ENCODE data around the genes SYF2, MTFR1L and SLC30A2.

- RRBS = no CpG with 5 or more reads among the region's 4 CpGs
Measured at GRCh38 chr1:24674718-24675214, 31.7 kb downstream of the SRRM1 start.

DNA sequence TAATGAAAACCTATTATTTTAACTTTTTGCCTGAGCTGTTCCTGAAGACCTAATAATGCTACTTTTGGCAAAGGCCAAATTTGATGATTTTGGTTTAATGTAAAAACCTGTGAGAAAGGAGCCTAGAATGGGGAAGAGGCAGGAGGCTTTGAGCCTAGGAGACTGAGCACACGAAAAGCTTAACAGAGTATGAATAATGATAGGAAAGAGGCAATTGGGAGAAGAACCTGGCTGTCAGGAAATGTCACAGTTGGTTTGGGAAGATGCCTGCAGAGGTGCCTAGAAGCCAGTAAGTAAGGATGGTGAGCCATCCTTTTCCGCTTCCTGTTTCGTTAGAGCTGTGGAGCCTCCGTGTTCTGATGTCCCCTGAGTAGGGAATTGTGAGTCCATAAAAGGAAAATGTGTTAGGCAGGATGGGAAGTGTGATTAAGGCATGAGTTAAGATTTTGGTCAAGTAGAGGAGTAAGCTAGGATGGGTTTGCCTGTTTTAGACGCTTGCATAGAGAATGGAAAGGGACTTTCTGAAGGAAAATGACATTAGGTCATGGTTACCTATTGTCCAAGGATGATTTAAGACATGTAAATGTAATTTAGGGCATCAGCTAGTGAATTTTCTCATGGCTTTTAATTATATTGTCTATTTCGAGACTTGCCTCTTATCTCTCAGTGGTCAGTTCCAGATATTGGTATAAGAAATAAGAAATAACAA lies 9.0 kb downstream of the CLIC4 start:
- RRBS = no CpG with 5 or more reads among the region's 6 CpGs

- RRBS = no CpG with 5 or more reads among the region's 5 CpGs
Measured at GRCh38 chr1:24915444-24915756, 14.7 kb downstream of the RUNX3 start.

- RRBS = 8% methylated on average over 4 of the region's 39 CpGs
Measured at GRCh38 chr1:24928474-24929200, 1.4 kb downstream of the RUNX3 start.

DNA sequence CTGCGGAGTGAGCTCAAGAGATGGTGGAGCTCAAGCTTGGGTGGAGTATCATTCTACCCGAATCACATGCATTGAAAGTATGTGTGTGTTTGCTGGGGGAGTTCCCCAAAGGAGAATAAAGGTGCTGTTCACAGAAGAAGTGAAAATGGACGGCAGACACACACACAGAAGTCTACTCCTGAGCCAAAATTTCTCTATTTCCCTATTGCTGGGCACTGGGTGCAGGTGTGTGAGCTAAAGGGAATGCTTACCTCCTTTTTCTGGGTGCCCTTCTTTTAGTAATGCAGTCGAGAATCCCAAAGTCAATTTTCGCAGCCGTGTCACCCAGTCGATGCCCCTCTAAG lies 58.3 kb upstream of the RUNX3 start:
- RRBS = no CpG with 5 or more reads among the region's 7 CpGs

DNA sequence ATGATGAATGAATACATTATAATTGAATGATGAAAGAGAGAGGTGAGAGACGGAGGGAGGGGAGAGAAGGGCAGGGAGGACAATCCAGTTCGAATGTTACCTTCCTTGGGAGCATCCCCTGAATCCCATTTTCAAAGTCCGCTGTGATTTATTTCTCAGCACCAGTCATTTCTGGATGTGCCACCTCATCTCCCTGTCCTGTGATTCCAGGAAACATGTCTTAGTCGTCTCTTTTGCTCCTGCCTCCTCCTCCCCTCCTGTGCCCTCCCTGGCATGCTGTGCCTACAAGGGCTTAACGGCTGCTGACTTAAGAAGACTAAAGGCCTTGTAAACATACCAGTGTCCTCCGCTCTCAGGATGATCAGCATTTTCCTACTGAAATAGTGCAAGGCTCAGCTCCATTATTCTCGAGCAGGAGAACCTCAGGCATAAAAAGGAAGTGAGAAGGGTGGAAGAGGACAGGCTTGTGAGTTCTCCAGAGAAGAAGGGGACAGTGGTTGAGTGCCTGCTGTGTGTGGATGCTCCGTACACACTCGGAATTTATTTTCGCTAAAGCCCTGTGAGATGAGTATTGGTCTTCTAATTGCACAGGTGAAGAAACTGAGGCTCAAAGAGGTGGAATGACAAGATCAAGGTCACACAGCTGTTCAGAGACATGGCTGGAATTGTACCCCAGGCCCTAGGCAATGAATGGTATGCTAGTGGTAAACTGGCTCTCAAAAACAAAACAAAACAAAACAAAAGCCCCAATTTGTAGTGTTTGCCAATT lies 61.7 kb upstream of the RUNX3 start:
- RRBS = no CpG with 5 or more reads among the region's 10 CpGs

GRCh38 chr1:25020401-25020949 lies 90.4 kb upstream of the RUNX3 start:
- RRBS = no CpG with 5 or more reads among the region's 15 CpGs

DNA sequence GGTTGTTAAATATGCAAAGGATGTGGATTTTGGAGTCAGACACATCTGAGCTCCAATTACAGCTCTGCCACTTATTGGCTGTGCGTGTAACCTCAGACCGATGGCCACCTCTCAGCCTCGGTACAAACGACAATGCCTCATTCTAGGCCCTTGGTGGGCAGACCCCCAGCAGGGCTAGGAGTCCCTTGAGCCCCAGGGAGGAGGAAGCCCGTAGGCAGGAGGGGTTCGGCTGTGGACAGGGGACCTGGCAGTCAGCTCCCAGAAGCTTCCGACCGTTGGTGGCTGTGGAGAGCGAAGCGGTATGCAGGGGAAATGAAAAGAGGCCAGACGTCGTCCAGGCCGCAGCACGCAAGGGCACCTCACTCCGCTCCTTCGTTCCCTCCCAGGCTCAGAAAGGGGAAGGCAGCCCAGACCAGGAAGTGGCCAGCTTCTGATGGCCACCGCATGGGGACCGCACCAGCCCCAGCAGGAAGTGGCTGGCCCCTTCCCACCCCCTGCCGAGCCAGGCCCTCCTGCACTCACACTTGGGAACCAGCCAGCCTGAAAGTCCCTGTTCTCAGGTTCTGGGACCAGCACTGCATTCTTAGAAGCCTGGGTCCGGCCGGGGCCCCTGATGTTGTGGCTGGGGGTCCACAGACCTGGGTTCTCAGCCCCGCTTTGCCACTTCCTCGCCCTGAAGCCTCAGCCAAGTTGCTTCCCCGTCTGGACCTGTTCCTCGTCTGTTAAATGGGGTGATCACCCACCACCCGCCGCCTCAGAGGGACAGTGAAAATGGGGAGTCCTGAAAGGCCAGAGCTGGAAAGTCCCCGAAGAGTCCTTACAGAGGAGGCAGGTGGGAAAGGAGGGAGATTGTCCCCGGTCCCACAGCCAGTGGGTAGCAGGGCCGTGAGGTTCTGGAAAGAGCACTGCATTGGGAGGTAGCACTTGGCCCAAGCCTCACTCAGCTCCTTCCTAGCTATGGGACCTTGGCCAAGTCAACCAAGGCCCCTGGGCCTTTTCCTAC lies 103.9 kb upstream of the RUNX3 start:
- RRBS = no CpG with 5 or more reads among the region's 30 CpGs

- RRBS = no CpG with 5 or more reads among the region's 13 CpGs
Measured at GRCh38 chr1:25107181-25107663, 125.1 kb downstream of the SYF2 start.

DNA sequence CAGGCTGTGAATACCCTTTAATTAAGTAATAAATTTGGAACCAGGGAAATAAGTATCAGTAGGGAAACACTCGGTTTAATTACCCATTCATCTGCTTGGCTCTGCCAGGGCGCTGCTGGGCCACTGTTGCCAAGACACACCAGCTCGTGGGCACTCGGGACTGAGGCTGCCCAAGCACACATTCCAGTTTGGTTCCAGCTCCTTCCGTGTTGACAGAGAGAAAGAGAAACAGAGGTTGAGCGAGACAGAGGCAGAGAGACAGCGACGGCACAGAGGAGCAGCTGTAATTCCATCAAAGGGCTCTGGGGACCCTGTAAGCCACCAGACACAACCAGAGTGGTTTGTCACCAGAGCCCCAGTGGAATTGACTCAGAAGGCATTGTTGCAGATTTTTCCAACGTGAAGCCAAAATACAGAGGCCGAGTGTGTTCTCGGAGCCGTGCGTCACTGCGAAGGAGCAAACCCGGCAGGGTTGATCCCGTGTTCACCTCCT lies 33.6 kb downstream of the SYF2 start:
- RRBS = 27% methylated on average over 2 of the region's 16 CpGs

DNA sequence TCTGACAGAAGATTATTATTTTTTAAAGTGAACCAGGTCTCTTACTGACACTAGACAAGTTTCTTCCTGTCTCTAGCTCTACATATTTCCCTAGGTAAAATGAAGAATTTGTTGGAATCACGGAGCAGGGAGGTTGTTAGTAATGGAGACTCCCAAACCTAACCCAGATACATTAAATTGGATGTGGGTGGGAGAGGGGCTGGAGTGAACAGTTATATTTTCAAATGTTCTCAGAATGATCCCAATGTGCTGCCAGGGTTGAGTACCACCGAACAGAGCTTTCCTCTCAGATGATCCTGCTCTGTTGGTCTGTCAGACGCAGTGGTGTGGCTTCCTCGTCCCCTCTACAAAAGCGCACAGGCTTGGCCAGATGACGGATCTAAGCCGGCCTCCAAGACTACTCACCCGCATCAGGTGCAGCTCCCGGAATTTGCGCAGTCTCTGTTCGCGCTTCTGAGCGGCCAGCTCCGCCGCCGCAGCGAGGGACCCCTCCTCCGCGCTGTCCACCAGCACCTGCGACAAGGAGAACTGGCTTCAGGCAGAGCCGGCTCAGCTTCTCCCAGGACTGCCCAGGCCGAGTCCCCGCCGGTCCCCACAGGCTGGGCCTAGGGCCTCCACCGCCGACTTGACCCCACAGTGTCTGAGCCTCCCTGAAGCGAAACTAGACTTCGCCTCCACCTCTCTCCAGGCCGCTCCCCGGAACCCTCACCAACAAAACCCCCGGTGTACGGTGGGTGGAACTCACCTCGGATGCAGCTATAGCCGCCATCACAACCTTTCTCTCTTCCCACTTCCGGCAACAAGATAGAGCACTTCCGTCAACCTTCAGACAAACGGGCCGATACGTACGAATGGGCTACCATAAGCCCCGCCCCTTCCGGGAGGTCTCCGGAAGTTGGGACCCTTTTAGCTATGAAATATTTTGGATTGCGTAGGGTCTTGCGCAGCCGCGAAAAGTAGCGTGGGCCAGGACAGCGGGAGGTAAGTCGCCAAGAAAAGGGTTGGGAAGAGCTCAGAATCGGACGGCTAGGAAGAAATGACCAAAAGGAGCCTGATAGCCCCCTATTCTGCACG lies at the start of gene SYF2:
Gene SYF2 (minus strand): TSS at position 804 of the 1,074 bp plus-strand sequence.
- RRBS = 4% methylated on average over 23 of the region's 53 CpGs

DNA sequence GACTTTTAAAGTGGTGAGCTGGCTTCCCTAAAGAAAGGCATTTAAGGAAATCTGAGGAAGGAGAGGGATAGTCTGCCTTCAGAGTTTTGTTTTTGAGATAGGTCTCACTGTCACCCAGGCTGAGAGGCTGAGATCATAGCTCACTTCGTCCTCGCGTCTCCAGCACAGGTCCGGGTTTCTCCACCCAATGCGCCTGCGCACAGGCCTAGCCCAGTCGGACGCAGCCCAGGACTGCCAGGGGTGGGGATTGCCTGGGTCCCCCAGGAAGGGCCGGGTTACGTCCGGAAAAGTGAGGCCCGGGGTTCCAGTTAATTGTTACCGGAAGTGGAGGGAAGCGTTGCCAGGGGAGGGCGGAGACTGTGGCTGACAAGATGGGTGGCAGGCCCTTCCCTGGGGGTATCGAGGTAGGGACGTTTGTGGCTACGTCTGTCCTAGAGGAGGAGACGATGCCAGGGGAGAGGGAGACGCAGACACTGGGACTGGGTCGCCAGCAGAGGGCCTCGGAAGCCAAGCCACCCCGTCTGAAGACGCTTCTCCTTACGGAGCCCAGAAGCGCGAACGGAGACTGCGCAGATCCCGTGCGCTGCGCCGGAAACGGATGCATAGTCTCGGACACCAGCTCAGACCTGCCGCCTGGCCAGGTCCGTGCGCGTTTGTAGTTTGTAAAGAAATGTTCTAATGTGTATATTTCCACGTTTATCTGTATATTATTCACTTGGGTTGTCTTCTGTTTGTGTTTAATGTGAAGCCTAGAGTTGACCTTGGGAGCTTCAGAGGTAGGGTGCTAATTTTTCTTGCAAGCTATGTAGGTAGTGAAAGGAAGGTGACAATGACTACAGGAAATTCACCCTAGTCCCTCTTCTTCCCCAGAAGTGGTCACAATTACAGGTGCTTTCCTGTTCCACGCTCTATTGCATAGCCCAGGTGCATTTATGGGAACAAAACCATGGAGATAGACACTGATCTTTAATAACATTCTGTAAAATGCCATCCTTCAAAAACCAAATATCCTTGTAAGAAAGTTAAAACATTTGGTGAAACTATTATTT lies 7.4 kb downstream of the RSRP1 start:
- RRBS = 9% methylated on average over 4 of the region's 41 CpGs

DNA sequence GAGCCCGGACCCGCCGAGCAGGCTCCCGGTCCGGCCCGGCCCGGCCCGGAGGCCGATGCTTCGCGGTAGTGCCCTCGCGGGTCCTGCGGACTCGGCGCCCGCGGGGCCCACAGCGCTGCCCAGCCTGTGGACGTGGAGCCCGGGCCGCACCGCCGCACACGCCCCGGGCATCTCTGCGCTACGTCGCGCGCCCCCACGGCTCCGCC lies 772 bp upstream of the MACO1 start:
- RRBS = 3% methylated on average over 17 of the region's 33 CpGs

DNA sequence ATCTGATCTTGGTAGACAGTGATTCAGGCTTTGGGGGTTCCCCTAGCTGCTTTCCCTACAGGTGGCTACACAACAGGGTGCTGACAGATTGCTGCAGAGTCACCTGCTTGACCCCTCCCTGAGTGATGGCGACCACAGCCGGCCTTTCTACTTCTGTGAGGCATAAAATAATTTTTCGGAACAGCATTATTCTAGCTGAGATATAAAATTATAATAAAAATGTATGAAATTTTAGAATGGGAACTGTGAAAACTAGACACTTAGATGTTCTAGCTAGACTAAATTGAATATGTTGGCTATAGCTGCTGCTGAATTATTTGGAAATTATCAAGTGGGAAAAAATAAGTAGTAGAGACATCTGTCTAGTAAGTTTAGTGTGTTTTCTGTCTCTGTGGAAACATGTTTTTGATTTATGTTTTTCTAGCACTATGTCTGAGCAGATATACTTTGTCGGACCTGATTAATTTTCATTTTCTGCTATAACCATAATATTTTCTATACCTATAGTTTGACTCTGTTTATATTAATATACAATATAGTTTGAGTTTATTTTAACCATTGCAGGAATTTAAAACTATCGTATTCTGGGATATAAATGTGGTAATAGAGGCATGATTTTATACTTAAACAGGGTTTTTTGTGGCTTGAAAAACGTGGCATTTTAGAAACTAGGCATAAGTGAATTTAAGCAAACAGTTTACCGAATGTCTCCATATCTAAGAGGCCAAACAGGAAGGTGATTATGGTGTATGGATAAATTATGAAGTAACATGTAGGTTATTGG lies 42.2 kb downstream of the MACO1 start:
- RRBS = no CpG with 5 or more reads among the region's 7 CpGs

DNA sequence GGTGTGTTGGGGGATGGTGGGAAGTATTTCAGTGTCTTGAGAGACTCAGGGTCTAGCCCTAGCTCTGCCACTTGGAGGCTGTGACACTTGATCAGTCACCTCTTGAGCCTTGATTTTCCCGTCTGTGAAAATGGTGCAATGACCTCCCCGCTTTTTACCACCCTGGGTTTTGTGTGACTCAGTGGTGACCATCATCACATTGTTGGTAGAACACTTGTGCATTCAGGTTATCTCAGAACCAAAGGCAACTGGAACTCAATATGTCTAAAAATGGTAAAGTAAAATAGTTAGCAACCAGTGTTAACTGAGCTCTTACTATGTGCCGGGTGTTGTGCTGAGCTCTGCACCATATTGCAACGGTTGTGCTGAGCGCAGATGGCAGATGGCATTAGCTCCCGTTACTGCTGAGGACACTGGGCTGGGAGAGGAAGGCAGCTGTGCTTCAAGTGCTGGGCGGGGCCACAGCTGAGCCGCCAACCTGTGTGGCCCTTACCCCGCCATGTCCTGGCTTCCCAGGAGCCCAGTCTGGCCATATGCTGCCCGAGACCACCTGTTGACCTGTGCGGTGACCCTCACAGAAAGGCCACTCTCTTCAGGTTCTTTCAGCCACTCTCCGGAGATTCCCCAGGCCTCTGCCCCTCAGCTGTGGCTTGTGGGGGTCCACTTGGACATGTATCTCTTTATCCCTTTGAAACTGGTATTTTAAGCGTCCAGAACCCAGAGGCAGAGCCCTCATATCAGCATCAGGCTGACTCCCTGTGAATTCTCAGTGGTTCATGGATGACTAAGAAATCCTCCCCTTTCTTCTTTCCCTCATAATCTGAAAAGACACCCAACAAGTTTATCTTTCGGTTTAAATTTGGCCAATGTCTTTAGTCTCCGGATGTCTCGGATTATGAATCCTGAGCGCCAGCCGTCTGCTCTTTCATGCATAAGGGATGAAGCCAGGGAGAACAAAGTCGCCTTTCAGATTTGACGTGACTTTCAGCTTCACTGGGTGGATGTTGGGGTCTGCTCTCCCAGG lies 26.3 kb downstream of the LDLRAP1 start:
- RRBS = no CpG with 5 or more reads among the region's 20 CpGs

- RRBS = no CpG with 5 or more reads among the region's 2 CpGs
Measured at GRCh38 chr1:25773856-25774218, 26.2 kb upstream of the SELENON start.

DNA sequence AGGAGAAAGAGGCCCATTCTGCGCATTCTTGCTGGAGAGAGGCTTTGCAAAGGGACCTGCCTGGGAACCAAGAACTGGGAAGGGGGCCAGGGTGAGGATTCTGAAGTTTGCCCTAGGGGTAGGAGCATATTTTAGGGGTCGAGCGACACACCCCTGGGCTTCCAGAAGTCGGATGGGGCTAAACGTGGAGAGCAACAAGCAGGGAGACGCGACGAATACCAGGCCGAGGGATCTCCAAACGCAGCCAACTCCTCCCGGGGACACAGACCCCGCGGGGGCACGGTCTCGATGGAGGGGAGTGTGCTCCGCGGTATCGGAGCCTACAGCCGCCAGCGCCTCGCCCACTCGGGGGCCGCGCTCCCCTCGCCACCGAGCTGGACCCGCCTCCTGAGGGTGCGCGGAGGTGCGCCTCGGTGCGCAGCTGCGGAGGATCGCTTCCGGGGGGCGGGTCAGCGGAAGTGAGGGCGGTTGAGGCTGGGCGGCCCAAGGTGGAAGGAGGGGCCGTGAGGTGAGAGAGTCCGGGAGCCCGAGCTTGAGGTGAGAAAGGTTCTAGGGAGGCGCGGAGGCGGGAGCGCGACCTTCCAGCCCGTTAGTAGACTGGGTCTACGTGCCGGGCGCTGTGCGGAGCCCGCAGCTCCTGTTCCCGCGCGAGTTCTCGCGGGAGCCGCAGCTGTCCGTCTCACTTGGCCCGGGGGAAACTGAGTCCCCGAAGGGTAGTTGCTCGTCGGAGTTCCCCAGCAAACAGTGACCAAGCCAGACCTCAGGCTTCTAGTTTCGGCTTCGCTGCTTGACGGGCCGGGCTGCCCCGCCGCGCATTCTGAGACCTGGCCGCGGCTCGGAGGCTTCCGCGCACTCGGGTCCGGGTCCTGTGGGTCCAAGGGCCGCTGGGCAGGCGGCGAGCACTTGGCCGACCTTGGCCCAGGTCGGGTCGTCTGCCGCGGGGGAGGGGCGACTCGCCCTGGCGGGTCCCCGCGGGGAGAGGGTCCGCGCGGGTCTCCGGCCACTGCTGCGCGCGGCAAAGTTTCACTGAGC lies at the start of gene MTFR1L:
Gene MTFR1L (plus strand): TSS at position 462 of the 1,032 bp plus-strand sequence.
- RRBS = 3% methylated on average over 39 of the region's 98 CpGs

DNA sequence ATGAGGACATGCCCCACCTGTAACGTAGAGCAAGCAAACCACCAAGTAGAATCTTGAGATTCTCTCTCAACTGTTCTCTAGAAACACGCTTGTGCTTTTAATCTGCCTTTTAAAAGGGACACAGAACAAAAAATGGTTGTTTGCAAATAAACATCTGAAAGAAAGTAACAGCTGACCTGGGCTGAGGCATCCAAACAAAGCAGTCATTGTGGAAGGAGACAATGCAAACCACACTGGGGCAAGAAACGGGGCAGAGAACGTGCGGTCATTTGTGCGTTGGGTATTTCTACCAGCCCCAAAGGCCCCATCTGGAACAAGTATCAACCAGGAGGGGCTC lies 6.1 kb downstream of the STMN1 start:
- RRBS = no CpG with 5 or more reads among the region's 6 CpGs

GRCh38 chr1:26045226-26046478 lies at the start of gene SLC30A2:
Gene SLC30A2 (minus strand): TSS chr1:26046118.
- RRBS = 20% methylated on average over 57 of the region's 114 CpGs

GRCh38 chr1:26111970-26113047 lies 685 bp downstream of the PDIK1L start:
- RRBS = 4% methylated on average over 18 of the region's 49 CpGs